PC-3 (cell line): ENCODE data around the gene NUDT4.

- RAMPAGE, long total RNA = no peak
Observed at GRCh38 chr12:91987971-91988379, 157.7 kb downstream of the BTG1 start.

DNA sequence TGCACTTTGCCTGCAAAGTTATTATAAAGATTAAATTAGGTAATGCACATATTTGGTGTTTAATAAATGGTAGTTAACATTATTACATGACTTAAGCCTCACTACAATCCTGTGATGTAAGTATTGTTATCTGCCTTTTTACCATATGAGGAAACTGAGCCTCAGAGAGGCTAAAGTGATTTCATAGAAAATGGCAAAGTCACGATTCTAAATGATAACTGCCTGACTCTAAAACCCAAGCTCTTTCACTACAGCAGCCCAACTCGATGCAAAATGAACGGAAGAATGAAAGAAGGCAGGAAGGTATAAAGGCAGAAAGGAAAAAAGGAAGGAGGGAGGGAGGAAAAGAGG, 134.0 kb downstream of the BTG1 start:
- RAMPAGE, long total RNA = no peak

DNA sequence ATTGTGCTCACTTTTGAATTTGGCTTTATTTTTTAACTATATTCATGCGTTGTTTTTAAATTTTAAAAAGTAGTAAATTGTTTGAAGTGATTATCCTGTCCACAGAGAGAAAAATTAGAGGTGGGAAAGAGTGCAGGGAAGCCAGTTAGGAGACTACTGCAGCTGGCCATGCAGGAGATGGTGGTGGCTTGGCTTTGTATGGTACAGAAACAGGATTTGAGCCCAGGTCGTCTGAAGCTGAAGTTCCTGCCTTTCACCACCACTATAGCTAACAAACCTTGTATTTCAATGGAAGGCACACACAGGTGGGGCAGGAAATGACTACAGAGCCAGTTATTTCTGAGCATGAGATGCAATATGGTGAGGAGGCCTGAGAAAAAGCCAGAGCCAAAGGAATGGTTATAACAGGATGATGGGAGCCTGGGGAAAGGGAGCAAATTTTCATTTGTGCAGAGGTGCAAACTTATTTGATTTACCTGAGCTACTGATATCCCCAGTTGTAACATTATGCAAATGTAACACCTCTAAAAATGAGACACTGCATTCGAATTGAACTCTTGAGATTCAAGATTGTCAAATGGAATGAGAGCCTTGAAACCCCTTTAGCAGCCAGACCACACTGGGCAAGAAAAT, 103.9 kb downstream of the BTG1 start:
- RAMPAGE, long total RNA = no peak

DNA sequence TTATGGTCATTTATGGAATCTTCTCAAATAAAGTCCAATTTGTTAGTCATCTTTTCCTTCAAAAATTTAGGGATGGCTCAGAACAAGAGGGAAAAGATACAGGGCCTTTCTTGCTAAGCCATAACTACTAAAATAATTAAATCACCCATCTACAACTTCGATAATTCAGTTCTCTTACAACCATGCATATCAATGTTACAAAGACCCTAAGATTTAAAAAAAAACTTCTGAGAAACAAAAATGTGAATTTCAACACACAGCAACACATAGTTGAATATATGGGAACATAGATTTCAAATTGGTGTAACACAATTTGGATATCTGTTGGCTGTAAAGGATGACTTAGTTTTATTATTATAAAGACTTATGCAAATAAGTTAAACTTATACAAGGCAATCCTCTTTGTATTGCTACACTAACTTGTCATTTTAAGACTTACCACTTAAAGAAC, 6.7 kb downstream of the BTG1 start:
- RAMPAGE, long total RNA = no peak

GRCh38 chr12:92146928-92147476, 1.4 kb upstream of the BTG1 start:
- RAMPAGE, long total RNA = no peak

- RAMPAGE, long total RNA = no peak
Observed at GRCh38 chr12:92378943-92379424, 233.3 kb upstream of the BTG1 start.

- RAMPAGE, long total RNA = no peak
Observed at GRCh38 chr12:92445758-92446342, 256.9 kb upstream of the PLEKHG7 start.

DNA sequence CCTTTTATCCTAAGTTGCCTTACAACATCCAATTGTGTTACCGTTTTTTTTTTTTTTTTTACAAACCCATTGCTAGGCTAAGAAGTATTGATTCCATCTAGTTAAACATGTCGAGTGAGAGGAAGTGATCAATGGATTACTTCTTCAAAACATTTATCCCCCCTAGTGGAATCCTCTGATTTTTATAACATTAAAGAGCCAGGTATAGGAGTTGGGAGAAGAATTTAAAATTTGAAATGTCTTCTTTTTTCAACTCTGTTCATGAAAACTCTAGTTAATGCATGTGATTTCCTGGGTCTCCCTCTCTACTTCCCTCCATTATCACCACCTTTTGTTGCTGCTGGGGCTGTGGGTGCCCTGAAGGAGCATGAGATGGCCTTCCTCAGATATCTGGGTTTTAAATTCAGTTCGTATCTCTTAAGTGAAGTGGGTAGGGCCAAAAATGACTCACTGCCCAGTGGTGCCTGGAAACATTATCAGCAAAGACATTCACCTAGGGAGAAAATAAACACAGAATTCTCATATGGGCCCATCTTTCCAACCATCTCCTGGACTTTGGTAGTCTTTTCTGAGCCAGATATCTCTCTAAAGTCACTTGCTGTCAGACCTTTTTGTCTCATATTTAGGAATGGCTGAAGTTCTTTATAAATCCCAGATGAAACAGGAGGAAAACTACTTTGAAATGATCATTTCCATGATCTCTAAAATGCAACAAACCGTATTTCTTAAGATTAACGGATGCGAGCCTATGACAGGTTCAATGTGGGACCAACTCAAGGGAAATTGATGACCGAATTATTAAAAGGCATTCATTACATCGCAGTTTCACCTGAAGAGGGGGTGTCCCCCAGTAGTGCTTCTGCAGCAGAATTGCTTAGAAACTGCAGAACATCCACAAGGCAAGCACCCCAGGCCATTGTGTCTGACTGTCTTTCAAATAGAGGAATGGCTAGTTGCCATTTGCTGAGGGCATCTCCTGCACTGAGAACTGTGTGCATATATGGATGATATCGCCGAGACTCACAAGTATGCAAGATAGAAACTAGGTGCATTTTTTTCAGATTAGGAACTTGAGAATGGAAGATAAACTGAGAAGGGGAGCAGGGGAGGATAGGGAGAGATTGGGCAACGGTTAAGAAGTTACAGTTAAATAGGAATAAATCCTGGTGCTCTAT, 234.7 kb upstream of the PLEKHG7 start:
- RAMPAGE, long total RNA = no peak

DNA sequence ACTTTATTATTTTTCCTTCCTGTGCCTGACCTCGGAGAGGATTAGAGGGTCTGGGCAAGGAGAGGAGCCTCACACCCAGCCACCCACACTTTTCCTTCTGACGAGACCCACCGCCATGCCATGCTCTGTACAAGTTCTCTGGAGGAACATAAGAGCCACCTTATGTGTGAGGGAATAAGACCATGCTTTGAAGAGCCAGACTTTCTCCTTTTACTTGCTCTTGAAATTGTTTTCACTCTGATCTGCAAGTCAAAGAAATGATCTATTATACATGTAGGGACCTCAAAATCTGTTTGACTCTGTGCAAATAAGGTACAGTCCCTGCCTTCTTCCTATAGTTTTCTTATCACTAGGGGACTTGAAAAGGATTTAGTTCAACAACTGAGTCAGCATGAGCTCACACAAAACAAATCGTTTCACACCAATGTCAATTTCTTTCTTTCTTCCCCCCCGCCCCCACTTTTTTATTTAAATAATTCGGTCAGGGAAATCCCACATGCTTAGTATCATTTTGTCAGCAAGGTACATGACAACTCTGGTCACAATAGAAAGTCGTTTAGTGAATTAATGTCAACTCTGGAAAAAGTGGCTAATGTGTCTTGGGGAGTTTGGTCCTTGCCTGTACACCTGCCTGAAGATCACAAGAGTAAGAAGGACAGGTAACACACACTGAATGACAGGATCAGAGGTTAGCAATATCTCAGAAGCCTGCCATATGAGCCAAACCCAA, 232.3 kb upstream of the PLEKHG7 start:
- RAMPAGE, long total RNA = no peak

- RAMPAGE, long total RNA = no peak
Observed at GRCh38 chr12:92503344-92504301, 199.2 kb upstream of the PLEKHG7 start.

GRCh38 chr12:92505205-92506279, 197.2 kb upstream of the PLEKHG7 start:
- RAMPAGE, long total RNA = no peak

- RAMPAGE, long total RNA = no peak
Observed at GRCh38 chr12:92543363-92543775, 159.4 kb upstream of the PLEKHG7 start.

GRCh38 chr12:92547740-92548343, 154.9 kb upstream of the PLEKHG7 start:
- RAMPAGE, long total RNA = no peak

GRCh38 chr12:92574752-92575444, 127.9 kb upstream of the PLEKHG7 start:
- RAMPAGE, long total RNA = no peak

- RAMPAGE, long total RNA = no peak
Observed at GRCh38 chr12:92824089-92824460, 105.0 kb downstream of the EEA1 start.

GRCh38 chr12:92866644-92867632, 62.2 kb downstream of the EEA1 start:
- RAMPAGE, long total RNA = no peak

DNA sequence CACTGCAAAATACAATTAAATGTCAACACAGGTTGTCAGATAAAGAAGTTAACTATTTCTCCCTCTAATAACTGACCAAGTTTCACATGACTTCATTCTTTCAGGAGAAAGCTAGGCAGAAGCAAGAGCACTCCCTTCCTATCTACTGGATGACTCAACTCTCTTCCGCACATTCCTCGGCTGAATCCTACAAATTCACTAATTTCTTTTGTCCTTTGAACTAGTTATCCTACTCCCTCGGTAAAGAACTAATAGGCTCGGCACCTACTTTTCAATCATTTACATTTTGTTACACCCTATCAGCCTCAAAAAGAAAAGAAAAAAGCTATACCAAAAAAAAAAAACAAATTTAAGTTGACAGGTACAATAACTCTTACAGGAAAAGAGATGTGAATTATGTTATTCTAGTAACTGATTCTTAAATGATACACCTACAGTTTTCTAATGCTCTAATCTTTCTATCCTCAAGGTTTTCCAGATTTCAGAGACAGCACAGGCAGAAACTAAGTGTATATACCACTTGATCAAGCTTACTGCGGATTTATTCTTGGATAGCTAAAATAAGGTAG, 1.2 kb downstream of the EEA1 start:
- RAMPAGE, long total RNA = no peak

DNA sequence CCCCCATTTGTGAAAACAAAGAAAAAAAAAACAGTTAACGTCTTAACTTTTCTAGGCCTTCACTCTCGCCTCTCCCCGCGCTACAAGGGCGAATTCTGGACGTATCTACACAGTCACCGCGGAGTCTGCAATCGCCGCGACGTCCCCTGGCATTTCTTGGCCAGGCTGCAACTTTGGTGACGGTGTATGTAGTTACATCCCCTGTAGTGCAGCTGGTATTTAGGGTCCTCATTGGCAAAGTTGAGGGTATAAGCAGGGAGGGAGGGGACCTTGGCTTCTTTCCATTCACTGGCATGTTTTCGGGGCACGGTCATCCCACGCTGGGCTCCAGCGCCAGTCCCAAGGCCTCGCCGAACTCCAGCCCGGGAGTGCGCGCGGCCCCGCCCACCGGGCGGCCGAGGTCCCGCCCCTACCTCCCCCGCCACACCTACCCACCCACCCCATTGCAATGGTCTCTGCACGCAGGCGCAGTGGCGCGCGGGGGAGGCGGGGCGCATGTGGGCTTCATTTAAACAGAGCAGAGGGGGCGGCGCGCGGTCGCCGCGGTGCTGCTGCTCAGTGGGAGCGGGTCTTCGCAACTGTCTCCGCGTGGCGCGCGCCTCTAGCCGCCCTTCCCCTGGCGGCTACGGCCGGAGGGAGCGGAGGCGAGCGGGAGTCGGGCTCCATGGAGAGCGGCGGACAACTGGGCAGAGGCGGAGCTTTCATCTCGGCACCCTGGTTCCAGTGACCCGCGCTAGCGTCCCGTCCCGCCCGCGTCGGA, at the start of gene NUDT4:
Gene NUDT4 (plus strand): TSS at position 536 of the 760 bp plus-strand sequence.
- RAMPAGE, long total RNA = no peak

DNA sequence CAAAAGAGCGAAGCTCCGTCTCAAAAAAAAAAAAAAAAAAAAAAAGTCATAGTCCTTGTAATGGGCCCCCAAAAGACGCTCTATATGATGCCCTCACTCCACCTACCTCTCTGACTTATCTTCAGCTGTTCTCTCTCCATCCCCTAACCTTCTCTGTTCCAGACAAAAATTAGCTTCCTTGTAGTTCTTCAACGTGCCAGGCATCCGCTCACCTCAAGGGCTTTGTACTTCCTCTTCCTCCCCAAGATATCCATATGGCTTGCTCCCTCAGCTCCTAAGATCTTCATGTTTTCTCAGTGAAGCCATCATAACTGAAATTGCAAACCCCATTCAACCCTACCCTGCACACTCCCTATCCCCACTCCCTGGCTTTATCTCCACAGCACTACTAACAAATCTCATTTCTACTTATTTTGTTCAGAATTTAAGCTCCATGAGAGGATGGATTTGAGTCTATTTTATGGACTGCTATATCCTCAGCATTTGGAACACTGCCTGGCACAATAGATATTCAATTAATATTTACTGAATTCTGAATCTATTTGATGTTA, 27.2 kb downstream of the UBE2N start:
- RAMPAGE, long total RNA = no peak

GRCh38 chr12:93438226-93438695, 3.5 kb downstream of the UBE2N start:
- RAMPAGE, long total RNA = no peak